ENCODE measurements around the genes MPND and DPP9.

DNA sequence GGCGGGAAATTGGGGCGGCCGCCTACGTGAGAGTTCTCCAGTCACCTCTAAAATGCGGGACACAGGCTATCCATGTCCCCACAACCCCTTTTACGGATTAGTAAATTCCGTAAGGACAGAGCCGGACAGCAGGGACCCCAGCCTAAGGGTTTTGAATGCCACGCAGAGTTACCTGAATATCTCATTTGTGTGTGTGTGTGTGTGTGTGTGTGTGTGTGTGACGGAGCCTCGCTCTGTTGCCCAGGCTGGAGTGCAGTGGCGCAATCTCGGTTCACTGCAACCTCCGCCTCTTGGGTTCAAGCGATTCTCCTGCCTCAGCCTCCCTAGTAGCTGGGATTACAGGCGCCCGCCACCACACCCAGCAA, 273 bp downstream of the ANKRD24 start:
- PRO-cap, 2 experiments = no peak in any of the 2 experiments
- RAMPAGE, long total RNA, 4 experiments = no peak in any of the 4 experiments

DNA sequence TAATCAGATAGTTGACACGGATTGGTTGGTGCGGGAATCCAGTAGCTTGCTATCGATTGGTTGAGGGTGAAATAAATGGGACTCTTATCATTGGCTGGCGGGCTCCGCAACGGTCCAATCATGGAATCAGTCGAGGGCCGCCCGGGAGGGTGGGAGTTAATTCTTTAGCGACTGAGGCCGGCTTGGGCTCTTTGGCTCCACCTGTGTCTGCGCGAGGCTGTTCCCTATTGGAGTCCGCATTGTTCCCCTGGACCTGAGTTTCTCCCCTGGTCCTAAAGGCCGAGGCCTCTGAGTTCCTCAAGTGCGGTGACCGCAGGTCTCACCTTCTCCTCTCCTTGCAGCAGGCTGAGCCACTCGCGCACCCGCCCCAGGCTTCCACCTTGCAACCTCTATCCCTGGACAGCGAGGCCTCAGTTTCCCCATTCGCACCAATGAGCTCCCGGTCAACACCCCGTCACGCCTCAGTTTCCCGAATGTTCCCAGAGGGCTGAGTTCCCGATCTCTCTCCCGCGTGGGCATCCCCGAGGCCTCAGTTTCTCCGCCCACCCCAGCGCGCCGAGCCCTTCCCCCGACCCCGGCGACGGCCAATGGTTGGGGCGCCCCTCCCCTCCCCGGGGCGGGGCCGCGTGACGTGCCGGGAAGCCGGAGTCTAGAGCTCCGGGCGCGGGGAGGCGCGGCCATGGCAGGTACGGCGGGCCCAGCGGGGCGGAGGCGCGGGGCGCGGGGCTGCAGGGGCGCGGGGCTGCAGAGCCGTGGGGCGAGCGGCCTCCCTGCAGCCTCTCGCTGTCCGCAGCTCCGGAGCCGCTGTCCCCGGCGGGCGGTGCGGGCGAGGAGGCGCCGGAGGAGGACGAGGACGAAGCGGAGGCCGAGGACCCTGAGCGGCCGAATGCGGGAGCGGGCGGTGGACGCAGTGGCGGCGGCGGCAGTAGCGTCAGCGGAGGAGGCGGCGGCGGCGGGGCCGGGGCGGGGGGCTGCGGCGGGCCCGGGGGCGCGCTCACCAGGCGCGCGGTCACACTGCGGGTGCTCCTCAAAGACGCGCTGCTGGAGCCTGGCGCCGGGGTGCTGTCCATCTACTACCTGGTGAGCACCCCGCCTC, at the start of gene MPND:
Gene MPND, plus strand, starts transcription at position 648 of the 1,096 bp plus-strand sequence.
- PRO-cap, 2 experiments = peak in 2 of 2 experiments; most common plus-strand start position 680 of the sequence (in 2); most common minus-strand start position 520 of the sequence (in 1)
- RAMPAGE, long total RNA, 4 experiments = start-site peak on the plus strand in 1 of 4 experiments, centred at positions 700 to 1,039 of the sequence, 7 to 79 reads per replicate

DNA sequence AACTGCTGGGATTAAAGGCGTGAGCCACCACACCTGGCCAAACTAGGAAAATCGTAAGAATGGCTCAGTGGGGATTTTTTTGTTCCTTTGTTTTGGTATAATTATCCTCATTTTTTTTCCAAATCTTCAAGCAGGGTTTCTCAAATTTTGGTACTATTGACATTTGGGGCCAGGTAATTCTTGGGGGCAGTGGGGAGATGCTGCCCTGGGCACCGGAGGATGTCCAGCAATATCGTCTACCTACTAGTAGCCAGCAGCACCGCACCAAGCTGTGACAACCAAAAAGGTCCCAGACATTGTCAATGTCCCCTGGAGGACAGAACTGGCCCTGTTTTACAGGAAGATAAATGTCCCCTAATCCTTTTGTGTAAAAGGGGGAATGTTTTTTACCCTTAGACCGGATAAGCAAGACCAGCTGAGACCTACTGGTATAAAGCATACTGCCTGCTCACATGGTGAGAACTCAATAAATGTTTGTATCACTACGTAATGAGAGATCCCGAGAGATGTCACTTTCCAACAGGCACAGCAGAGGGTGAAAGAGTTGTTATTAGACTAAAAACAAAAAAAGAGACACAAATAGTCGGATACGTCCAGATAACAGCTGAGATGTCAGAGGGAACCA, 3.7 kb downstream of the SH3GL1 start:
- PRO-cap, 2 experiments = no peak in any of the 2 experiments
- RAMPAGE, long total RNA, 4 experiments = no peak in any of the 4 experiments

- PRO-cap, 2 experiments = no peak in any of the 2 experiments
- RAMPAGE, long total RNA, 4 experiments = no peak in any of the 4 experiments
Measured at GRCh38 chr19:4397172-4397610, 3.2 kb downstream of the SH3GL1 start.

DNA sequence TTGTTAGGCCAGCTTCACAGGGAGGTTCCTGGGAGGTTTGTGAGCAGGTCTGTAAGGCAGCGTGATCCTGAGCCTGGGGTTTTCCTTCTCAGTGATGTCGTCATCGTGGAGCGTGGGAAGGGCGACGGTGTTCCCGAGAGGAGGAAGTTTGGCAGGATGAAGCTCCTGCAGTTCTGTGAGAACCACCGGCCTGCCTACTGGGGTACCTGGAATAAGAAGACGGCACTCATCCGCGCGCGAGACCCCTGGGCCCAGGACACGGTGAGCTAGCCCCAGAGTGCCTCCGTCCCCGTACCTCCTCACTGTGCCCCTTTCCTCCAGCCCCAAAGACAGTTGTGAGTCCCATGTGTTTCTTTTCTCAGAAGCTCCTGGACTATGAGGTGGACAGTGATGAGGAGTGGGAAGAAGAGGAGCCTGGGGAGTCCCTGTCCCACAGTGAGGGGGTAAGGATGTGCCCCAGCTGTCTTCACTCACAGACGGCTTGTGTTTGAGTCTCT, 27.0 kb downstream of the CHAF1A start:
- PRO-cap, 2 experiments = no peak in any of the 2 experiments
- RAMPAGE, long total RNA, 4 experiments = no peak in any of the 4 experiments

DNA sequence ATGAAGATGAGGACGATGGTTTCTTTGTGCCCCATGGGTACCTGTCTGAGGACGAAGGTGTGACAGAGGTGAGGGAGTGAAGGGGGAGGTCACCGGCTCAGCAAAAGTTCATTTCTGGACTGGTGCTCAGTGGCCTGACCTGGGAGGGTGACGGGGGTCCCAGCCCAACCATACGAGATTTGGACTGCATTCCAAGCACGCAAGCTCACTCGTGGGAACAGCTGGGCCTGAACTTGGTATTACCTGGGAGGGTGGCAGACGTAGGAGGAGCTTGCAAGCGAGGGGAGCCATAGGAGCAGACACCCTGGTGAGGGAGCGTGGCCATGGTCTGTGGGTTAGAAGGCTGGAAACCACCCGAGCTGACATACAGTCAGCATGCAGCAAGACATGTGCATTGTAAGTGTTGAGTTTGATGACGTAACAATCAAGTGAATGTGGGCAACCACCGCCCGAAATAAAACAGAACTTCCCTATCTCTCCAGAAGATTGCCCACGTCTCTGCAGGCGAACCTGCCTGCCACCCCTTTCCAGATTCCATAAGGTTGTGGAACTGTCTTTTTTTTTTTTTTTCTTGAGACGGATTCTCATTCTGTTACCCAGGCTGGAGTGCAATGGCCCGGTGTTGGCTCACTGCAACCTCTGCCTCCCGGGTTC, 26.9 kb downstream of the UBXN6 start:
- PRO-cap, 2 experiments = no peak in any of the 2 experiments
- RAMPAGE, long total RNA, 4 experiments = no peak in any of the 4 experiments

DNA sequence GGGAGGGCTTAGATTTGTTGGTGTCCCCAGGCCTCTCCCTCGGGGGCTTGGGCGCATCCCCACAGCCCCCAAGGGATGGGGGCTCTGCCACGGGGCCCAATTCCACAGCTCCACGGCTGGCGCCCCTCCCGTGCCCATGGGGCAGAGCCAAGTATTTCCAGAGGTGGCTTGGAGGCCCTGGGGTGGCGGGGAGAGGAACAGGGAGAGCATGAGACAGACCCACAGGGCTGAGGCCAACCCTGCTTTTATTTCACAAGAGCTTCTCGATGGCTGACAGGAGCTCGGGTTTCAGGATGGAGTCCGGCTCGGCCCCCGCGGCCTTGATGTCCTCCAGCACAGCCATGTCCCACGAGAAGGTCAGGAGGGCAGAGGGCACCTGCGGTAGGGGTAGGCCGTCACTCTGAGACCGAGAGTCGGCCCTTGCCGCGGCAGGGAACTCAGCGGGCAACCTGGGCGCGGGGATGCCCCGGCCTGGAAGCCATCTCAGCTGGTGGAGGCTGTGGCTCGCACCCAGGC, 12.3 kb downstream of the UBXN6 start:
- PRO-cap, 2 experiments = no peak in any of the 2 experiments
- RAMPAGE, long total RNA, 4 experiments = no peak in any of the 4 experiments

GRCh38 chr19:4447268-4447724, 10.3 kb downstream of the UBXN6 start:
- PRO-cap, 2 experiments = no peak in any of the 2 experiments
- RAMPAGE, long total RNA, 4 experiments = no peak in any of the 4 experiments

DNA sequence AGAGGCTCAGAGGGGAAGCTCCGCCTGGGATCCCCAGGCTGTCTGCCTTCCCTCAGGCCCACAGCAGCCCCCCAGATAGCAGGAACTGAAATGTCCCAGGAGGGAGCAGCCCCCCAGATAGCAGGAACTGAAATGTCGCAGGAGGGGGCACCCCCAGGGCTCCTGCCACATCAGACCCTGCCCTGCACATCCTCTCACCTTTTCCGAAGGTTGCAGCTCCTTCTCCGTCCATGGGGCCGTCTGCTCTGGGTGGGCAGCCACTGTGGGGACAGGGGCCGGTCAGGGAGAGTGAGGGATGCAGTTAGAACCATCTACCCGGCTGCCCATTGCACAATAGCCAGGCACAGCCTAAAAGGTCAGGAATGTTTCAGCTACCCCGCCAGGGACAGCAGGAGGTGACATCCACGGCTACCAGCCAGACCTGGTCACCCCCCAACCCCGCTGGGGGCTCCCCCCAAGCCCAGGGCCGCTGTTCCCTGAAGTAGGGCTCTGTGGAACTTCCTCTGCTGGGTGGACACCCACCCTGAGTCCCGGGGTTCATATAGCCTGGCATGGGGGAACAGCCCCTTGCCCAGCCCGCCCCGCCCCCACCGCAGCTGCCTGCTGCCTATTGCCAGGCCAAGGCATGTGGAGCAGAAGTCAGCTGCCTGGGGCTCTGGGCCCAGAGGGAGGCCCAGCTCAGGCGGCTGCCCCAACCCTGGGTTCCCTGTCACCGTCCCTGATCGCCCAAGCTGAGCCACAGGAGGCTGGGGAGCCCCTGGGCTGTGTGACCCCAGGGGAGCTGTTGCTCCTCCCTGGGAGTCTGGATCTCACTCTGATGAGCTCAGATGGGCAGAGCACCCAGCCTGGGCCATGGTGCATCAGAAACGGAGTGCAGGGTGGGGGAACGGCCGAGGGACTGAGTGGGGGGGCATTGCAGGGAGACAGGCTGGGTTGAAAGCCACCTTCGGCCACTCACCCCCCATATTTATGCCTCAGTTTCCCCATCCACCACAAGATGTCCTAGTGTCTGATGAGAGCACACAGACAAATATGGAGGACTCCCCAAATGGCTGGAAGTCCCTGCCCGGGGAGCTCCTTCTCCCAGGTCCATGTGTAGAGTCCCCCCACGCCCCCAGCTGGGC, 1.5 kb downstream of the PLIN4 start:
- PRO-cap, 2 experiments = peak in 1 of 2 experiments; most common plus-strand start position 734 of the sequence (in 1)
- RAMPAGE, long total RNA, 4 experiments = no peak in any of the 4 experiments

GRCh38 chr19:4705232-4706303, 18.1 kb downstream of the DPP9 start:
- PRO-cap, 2 experiments = no peak in any of the 2 experiments
- RAMPAGE, long total RNA, 4 experiments = no peak in any of the 4 experiments

DNA sequence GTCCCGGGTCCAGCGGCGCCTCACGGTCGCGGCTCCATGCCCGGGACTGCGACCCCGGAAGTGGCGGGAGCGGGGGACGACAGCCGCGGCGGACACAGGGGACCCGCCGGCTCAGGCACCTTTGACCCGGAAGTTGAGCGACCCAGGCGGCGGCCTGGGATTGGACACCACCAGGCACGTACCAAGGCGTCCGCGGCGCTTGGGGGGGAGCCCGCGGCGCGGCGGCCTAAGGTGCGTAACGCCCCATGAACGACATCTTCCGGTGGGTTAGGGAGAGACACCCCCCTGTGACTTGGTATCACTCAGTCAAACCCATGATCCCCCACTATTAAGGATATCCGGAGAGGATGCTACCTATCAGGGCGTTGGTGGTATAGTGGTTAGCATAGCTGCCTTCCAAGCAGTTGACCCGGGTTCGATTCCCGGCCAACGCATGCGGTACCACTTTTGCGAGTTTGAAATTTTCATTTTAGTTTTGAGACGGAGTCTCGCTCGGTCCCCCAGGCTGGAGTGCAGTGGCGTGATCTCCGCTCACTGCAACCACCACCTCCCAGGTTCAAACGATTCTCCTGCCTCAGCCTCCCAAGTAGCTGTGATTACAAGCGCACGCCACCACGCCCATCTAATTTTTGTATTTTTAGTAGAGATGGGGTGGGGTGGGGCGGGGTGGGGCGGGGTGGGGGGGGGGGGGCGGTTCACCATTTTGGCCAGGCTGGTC, at the start of gene DPP9:
Gene DPP9, minus strand, starts transcription at position 135 of the 718 bp plus-strand sequence.
- PRO-cap, 2 experiments = peak in 2 of 2 experiments; most common plus-strand start position 357 of the sequence (in 1); most common minus-strand start position 62 of the sequence (in 1)
- RAMPAGE, long total RNA, 4 experiments = start-site peak on the minus strand in 4 of 4 experiments, centred at positions 70 to 89 of the sequence, 121 to 167 reads per replicate

GRCh38 chr19:4795431-4795843, 3.9 kb downstream of the FEM1A start:
- PRO-cap, 2 experiments = no peak in any of the 2 experiments
- RAMPAGE, long total RNA, 4 experiments = no peak in any of the 4 experiments

DNA sequence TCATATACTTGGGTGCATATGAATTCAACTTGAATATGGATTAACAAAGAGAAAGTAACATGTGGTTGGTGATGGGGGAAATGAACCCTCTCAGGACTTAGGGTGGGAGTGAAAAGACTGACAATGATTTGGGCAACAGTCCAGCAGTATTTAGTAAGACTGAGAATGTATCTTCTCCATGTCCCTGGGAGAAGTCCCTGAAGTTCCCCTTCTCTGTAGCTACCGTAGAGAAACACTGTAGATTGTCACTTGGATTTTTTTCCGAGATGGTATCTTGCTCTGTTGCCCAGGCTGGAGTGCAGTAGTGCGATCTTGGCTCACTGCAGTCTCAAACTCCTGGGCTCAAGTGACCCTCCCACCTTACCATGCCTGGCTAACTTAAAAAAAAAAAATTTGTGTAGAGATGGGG, 6.0 kb upstream of the TICAM1 start:
- PRO-cap, 2 experiments = no peak in any of the 2 experiments
- RAMPAGE, long total RNA, 4 experiments = no peak in any of the 4 experiments

GRCh38 chr19:4838108-4838635, 6.7 kb upstream of the TICAM1 start:
- PRO-cap, 2 experiments = no peak in any of the 2 experiments
- RAMPAGE, long total RNA, 4 experiments = no peak in any of the 4 experiments

DNA sequence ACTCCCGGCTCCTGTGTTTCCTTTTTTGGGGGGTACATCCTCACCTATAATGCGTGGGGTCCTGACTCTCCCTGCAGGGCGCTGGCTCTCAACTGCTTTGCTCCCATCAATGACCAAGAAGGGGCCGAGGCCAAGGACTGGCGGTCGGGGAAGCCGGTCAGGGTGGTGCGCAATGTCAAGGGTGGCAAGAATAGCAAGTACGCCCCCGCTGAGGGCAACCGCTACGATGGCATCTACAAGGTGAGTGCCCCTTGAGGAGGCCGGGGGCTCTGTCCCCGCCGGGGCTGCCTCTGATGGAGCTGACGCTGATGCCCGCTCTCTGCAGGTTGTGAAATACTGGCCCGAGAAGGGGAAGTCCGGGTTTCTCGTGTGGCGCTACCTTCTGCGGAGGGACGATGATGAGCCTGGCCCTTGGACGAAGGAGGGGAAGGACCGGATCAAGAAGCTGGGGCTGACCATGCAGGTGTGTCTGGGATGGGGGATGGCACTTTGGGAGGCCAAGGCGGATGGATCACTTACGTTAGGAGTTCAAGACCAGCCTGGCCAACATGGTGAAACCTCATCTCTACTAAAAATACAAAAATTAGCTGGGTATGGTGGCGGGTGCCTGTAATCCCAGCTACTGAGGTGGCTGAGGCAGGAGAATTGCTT, 18.3 kb upstream of the KDM4B start:
- PRO-cap, 2 experiments = no peak in any of the 2 experiments
- RAMPAGE, long total RNA, 4 experiments = no peak in any of the 4 experiments

- PRO-cap, 2 experiments = peak in 1 of 2 experiments; most common minus-strand start chr19:4977116 (in 1)
- RAMPAGE, long total RNA, 4 experiments = no peak in any of the 4 experiments
Measured at GRCh38 chr19:4976993-4977745, 8.3 kb downstream of the KDM4B start.

- PRO-cap, 2 experiments = no peak in any of the 2 experiments
- RAMPAGE, long total RNA, 4 experiments = no peak in any of the 4 experiments
Measured at GRCh38 chr19:5054541-5055446, 85.9 kb downstream of the KDM4B start.

- PRO-cap, 2 experiments = no peak in any of the 2 experiments
- RAMPAGE, long total RNA, 4 experiments = no peak in any of the 4 experiments
Measured at GRCh38 chr19:5068017-5068710, 99.3 kb downstream of the KDM4B start.

DNA sequence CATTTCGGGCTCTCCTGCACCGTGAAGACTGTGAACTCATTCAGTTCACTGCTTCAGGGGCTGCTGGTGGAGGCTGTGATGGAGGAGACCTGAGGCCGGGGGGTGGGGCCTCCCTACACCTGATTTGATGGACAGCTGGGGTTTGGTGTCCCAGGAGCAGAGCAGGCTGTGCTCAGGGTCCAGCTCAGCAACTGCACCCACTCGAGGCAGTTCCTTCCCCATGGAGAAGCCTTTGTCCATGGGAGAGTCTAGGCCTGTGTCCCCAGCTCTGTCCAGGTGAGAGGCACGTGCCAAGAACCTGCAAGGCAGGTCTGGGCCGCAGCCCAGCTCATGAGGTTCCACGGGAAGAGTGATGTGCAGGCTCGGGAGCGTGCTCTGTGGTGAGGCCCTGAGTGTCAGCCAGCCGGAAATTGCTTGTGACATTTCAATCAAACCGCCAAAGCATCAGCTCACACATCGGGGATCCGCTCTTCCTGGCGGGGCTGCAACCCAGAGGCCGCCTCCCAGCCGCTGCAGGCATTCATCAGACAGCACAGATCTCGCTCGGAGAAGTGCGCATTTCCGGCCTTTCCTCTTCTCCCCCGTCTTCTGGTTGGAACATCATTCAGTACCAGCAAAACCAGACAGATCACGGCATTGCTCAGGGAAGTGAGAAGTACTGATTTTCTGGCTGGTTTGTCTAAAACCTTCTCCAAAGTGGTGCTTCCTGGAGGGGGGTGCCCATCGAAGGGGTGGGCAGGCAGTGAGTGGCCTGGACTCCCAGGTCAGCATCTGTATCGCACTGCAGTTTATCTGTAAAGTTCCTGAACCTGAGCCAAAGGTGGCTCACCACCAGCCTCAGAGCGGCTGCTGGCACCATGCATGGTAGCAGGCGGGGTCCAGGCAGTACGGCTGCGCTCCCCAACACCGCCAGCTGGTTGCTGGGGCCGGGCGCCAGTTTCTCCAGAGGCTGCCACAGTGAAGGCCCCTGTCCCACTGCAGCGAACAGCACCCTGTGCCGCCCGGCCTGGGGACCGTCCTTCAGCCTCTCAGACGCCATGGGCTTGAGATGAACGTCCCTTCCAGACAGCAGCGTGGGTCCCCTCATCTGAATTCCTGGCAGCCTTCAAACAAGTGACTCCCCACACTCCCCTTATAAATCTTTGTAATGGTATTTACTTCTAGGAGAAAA, 109.4 kb downstream of the KDM4B start:
- PRO-cap, 2 experiments = no peak in any of the 2 experiments
- RAMPAGE, long total RNA, 4 experiments = no peak in any of the 4 experiments

DNA sequence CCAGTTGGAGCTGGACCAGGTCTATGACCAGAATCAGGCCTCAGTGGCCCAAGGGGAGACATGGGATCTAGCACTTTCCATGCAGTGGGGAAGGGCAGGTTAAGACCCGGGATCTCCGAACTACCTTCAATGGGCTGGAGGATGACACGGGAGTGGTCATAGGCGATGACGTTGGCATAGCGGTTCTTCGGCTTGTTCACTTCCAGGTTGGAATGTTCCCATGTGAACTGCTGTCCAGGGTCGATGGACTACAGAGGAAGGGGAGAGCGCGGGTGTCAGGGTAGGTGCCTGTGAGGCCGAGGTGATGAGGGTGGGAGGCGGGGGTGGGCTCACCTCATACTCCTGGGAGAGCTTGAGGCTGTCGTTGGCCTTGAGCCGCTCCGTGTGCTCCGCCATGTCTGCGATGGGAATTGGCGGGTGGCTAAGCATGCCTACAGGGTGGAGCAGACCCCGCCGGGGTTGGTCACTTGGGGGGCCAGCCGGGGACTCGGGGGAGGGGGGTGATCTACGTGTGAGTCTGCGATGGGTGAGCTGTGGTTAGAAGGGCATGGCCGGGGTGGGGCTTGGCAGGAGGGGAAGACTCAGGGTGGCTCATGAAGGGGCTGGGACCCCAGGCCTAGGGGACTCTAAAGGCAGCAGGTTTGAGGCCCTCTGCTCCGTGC, 125.3 kb downstream of the PTPRS start:
- PRO-cap, 2 experiments = no peak in any of the 2 experiments
- RAMPAGE, long total RNA, 4 experiments = no peak in any of the 4 experiments

Data from upper lobe of left lung (tissue), 5 donors.